ENCODE measurements around the genes ASZ1 and RNF148.

DNA sequence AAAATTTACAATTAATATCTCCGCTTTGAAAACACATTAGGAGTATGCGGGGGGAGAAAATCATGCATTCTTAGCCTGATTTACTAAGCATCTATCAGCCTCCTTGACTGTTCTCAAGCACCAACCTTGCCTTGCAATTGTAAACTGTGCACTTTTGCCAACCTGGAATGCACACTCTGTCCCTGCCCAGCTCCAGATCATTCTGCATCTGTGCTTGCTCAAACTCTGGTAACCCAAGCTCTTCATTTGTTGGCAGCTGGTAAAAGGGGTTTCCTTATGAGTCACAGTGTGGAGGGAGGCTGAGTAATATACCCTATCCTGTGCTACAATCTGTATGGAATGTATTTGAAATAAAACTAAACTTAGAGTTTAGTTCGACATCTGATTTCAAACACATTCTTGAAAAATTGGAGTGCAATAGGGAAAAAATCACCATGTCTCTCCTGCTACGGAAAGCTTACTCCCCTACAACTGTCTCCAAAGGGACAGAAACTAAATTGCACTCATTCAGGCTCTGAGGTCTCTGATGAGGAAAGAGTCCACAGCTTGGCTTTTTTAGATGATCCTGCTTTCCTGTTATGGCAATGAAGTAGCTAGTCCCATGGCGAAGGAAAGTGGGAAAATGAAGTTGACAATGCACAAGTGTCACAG is 61.7 kb downstream of the TES start:
- PRO-cap = no peak
- RAMPAGE, long total RNA = no peak

- PRO-cap = no peak
- RAMPAGE, long total RNA = no peak
Measured at GRCh38 chr7:116501951-116502933, 2.7 kb downstream of the CAV2 start.

- PRO-cap = no peak
- RAMPAGE, long total RNA = no peak
Measured at GRCh38 chr7:116805030-116805546, 57.3 kb upstream of the CAPZA2 start.

DNA sequence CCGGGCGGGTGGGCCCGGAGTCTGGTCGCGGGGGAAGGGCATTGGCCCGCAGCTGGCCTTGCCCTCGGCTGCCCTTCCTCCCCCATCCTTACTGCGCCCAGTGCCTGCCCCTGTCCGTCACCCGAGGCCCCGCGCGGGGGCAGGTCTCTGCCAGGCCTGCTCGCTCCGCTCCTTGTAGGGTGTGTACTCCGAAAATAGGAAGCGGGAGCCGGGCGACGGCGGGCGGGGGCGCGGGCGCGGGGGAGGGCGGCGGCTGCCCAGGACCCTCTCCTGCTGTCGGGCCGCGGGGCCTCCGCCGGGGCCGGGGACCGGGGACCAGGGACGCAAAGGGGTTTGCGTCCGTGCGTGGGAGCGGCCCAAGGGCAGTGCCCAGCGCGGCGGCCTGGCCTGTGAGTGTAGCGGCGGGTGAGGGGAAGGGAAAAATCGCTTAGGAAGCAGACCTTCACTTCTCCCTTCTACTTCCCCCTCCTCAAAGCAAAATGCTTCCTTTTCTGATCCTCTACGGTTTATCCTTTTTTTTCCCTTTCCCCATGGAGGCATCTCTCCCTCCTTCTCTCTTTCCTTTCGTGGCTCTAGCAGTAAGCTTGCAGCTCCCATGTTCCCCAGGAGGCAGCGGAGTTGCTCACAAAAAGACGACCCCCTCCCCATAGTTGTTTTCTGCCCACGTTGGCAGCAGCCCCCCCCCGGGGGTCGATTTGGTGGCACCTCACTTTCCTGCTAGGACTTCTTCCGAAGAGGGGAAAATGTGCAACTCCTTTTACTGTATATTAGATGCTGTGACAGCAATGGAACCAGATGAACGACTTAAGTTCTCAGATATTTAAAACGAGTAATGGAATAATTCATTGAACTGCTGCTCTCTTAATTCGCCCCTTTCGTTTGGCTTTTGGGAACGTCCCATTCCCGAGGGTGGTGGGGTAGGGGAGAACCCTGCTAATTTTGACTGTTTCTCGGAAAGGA is 592 bp downstream of the CAPZA2 start:
- PRO-cap = bidirectional peak, plus-strand start at position 85 of the sequence, minus-strand start at position 90 of the sequence; bidirectional peak, plus-strand start at position 175 of the sequence, minus-strand start at position 149 of the sequence; bidirectional peak, plus-strand start at position 365 of the sequence, minus-strand start at position 345 of the sequence; bidirectional peak, plus-strand start at position 589 of the sequence, minus-strand start at position 574 of the sequence
- RAMPAGE, long total RNA = no peak

GRCh38 chr7:117065484-117066110 is 112.3 kb downstream of the ST7 start:
- PRO-cap = no peak
- RAMPAGE, long total RNA = no peak

DNA sequence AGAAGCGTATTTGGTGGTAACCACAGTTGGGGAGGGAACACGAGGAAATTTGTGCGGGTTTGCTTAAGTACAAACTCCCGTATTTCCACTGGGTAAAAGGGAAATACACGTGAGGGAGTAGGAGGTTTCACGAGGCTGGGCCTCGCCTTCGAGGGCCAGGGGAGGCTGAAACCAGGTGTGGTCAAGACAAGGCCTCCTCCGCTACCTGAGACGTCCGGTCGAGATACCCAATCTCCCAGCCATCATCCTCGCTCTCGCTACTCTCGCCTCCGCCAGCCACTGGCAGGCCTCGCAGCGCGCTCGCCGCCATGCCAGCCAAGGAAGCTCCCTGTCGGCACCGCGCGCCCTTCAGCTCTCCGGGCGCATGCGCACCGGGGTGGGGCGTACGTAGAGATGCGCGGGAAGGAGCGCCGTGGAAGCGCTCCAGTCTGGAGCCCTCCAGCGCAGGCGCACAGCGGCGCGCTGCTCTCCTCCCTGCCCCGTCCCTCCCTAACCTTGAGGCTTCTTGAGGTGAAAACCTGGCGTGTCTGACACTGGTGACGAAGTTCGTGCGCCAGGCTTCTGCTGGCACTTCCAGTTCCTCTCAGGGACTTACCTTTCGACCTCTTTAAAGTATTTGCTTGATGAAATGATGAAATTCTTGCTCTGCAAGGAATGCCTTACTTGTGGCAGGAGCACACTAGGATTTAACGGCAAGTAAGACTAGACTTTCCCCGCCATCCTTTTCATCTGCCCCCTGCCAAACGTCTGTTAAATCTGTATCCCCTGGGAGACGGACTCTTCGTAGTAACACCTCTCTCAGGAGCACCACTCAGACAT is at the start of gene ASZ1:
Gene ASZ1 (minus strand): TSS at position 343 of the 819 bp plus-strand sequence.
- PRO-cap = no peak
- RAMPAGE, long total RNA = no peak

GRCh38 chr7:117656808-117657018 is 176.9 kb downstream of the CFTR start:
- PRO-cap = no peak
- RAMPAGE, long total RNA = no peak

DNA sequence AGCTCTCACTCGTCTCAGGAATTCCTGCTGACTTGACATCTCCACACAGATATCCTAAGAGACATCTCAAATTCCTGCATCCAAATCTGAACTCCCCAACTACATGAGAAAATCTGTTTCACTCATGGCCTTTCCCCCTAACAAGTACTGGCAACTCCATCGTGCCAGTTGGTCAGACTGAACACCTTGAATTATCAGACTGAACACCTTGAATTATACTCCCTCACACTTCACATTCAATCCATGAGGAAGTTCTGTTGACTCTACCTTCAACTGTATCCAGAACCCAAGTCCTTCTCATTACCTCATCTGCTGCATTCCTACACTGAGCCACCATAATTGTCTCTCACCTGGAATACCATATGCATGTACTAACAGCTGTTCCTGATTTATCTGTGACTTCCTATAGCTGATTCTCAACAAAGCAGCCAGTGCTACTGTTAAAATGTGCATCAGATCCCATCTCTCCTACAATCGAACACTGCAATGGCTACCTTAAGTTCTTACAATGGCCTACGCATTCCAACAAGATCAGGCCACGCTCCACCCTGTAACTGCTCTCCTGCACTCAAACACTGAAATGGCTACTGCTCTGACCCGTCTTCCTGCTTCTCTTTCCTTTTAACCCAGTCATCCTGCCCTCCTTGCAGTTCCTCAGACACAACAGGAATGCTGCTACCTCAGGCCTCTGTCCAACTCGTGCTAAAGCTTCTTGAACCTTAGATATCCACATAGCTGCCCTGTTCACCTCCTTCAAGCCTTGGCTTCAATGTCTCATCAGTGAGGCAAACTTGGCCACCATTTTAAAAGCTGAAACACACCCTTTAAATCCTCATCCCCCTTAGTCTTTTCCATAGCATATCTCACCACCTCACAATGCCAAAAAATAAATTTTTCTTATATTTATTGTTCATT is 110.7 kb downstream of the CTTNBP2 start:
- PRO-cap = no peak
- RAMPAGE, long total RNA = no peak

DNA sequence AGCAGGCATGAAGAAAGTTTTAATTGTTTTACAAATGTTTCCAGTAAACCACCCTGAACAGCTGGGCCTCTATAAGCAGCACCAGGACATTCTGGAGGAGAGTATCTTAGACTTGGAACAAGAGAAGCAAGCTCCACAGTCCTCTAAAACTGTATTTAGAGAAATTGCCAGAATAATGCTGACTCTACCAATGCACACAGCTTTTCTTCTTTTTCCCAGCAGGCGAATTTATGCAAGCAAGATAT is 90.6 kb upstream of the CTTNBP2 start:
- PRO-cap = no peak
- RAMPAGE, long total RNA = no peak

DNA sequence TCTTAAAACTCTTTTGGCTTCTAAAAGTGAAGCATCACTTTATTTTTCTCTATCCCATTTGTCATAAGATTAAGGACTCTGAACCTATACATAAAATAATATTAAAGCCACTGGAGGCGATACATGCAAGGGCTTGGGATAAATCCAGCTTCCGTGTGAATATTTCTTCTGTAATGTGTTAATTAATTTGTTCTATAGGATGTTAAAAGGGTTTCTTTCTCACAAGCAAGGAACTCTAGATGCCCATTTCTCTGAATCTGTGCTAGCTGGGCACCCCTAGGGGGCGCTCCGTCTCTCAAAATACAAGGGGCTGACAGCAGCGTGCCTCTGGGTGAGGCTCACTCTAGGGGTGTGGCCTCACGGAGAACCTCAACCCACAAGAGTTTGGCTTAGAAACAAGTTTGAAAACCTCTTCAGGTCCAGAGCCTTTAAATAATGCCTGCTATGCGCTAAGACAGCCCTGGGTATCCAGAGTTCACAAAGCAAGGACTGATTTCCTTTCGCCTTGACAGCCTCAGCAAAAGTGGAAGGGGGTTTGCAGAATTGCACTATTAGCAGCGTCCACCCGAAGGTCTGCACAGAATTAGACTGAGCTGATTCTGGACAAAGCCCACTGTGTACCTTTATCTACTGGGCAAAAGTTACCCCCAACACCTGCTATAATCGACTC is 875 bp upstream of the CPED1 start:
- PRO-cap = no peak
- RAMPAGE, long total RNA = no peak

DNA sequence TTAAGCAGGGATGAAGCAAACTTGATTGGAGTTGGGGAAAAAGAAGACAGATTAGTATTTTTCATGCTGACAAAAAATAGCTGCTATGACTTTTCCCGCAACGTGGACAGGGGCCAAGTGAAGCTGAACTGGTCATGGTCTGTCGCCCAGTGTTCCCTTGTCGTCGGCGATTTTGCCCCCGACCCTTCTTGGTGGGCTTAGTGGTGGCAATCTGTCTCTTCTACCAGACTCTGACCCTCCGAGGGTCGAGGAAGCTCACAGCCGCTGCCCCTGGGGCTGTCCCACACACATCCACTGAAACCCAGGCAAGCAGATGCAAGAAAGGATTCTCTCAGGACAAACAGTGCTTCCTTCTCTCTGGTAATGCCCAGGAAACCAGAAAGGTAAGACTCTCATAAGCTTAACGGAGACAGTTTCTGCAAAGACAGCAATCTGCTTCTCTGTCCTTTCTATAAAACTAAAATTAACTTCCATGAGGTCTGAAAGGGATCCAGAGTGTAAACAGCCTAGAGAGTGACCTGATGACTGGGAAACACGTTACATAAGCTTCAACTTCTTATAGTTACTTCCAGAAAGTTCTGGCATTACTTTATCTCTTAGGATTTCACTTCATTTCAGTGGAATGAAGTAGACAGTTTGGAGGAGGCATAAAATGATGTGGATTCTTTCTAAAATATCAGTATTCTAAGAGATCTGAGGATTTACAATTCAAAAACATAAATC is 1.1 kb downstream of the CPED1 start:
- PRO-cap = no peak
- RAMPAGE, long total RNA = no peak

DNA sequence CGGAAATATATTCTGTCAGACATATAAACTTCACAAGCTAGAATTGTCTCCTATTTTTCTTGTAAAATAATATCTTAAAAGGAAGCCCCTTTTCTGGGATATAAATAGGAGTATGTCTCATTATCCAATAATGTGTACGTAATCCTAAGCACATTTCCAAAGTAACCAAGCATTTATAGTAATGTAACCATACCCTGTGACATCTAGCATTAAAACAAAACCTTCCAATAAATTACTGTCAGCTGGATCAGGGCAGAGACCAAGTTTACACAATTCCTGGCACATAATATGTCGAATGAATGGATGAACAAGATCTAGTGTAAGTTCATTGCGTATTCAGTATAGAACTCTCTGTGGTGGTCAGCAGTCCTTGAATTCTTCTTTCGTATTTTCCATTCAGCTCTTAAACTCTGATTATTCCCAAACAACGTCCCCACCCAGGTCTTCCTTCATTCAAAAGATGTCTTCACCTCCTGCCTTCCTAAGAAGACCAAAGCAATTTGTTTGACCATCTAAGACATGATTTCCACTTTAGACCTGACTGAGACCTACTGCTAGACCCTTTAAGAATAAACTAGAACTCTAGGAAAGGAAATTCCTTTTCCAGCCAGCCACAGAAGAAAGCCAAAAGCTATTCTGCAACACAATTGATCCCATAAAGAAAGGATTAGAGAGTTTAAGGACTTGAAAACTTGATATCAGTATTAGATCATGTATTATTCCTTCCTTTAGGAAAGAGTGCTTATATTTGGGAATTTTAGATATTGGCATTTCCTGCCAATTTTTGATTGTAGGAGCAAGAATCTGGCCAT is 14.4 kb downstream of the CPED1 start:
- PRO-cap = no peak
- RAMPAGE, long total RNA = no peak

DNA sequence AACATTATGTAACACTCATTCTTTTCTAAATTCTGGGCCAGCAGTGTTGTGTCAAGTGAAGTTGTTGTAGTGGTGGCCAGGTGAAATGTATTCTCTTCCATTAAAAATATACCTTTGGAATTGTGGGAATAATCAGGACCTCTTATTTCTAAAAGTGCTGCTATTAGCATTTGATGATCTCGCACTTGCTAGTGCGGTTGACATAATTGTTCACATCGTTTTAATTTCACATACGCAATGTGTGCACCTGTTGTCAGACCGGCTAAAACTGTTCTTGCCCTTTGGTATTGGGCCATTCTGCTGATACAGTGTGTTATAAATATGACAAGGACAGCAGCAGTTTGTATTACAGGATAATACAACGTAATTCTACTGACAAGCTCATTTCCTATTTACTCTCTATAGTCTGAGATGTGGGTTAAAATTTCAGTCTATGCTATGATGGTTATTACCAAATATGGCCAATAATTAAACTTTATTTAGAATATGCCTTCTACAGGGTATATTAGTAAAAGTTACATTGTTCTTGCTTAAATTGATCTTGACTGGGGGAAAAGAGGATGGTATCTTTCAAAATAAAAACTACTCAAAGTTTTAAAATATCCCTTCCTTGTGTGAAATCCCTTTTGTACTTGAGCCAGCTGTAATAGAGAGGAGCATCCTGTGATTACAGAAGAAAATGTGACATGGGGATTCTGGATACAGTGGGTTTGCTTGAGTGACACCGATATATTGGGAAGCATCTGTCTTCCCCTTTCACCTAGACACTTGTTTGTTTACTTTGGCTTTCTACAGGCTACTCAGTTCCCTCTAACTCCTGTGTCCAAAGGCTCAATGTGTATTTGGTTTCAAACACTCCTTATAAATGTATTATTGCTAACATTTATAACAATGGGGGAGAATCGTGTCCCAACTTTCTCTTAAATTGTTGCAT is 24.1 kb downstream of the CPED1 start:
- PRO-cap = no peak
- RAMPAGE, long total RNA = no peak

GRCh38 chr7:121438331-121439022 is 42.4 kb upstream of the FAM3C start:
- PRO-cap = bidirectional peak, plus-strand start at chr7:121438693, minus-strand start at chr7:121438503
- RAMPAGE, long total RNA = no peak

DNA sequence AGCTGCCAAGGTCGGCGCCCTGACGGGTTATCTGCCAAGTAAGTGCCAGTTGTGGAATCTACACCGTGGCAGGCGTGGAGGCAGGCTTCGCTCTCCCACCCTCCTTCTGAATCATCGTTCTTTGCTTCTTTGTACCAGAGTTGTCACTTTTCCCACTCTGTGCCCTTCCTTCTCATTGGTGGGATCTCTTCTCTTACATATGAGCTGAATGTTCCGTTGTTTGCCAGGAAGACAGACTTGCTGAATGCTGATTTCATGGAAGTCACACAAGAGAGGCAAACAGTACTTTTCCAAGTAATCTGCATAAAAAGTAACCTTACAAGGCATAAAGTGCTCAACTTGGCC is 40.6 kb upstream of the PTPRZ1 start:
- PRO-cap = no peak
- RAMPAGE, long total RNA = no peak

DNA sequence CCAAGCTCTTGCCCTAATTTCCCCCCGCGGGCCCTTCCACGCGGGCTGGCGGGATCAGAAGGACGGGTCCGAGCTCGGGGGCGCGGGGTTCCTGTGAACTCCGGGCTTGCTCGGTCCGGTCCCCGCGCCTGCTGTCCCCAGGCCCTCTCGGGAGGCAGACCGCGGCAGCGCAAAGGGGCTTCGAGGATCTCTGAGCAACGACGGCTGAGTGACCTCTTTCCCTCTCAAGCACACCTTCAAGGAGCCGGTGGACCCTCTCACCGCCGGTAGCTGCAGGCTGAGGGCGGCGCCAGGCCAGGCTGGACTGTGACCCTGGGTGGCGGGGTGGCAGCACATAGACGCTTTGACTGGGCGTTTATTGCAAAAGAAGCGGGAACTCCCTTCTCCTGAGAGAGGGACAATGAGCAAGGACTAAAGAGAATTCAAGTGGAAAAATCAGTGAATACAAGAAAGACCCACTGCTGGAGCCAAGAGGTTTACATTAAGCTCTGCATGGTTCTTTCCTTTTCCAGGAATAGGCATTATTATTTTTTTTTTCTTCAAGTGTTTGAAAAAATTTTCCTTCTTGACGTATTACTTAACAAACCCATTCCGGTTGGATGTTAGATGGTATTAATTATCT is 12.6 kb upstream of the FEZF1 start:
- PRO-cap = unidirectional peak, minus-strand start at position 210 of the sequence
- RAMPAGE, long total RNA = no peak

GRCh38 chr7:122702775-122703244 is at the start of gene RNF148:
Gene RNF148 (minus strand): TSS chr7:122702922.
- PRO-cap = no peak
- RAMPAGE, long total RNA = no peak

DNA sequence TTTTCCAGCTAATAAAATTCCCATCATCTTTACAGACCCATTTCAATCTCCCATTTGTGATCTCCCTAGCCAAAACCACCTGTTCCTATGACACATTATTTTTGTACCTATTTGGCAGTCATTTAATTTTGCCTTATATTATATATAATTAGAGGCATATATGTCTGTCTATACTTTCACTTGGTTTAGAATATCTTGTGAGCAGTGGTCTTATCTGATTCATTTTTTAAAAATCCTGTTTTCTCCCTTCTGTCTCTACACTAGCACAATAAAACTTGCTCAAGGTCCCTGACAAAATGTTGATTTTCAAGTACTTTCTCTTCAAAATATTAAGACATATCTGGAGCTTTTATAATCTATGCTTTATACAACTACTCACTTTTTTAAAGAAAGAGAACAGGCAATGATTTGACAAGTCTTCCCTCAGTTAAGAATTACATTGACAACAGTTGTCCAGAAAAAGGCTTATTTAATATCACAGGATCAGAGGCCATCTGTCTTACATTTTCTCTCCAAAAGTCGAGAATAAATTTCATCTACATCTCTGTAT is 8.0 kb upstream of the RNF148 start:
- PRO-cap = no peak
- RAMPAGE, long total RNA = no peak

DNA sequence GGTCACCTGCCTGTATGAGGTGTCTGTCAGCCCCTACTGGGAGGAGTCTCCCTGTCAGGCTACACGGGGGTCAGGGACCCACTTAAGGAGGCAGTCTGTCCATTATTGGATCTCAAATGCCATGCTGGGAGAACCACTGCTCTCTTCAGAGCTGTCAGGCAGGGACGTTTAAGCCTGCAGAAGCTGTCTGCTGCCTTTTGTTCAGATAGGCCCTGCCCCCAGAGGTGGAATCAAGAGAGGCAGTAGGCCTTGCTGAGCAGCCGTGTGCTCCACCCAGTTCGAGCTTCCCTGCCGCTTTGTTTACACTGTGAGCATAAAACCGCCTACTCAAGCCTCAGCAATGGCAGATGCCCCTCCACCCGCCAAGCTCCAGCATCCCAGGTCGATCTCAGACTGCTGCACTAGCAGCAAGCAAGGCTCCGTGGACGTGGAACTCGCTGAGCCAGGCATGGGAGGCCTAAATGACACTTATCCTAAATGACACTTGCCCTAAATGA is 6.9 kb upstream of the ASB15 start:
- PRO-cap = bidirectional peak, plus-strand start at position 344 of the sequence, minus-strand start at position 166 of the sequence
- RAMPAGE, long total RNA = no peak

DNA sequence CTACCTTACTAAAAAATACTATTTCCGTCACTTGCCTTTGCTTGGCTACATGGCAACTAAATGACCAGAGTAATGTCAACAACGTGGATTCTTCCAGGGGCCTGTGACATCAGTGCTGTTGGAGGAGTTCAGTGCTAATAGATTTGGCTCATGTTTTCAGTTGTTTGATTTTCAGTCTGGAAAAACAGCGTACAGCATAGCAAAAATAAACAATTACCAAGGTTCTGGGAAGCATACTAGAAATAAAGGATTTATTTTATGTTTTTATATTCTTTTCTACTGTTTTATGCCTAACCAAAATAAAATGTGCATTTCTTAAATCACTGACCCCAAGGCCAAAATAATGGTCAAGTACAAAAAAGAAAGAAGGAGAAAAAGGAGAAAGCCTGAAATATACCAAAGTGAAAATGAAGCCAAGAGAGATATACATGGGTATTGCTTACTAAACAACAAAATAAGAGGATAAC is 2.8 kb upstream of the ASB15 start:
- PRO-cap = no peak
- RAMPAGE, long total RNA = no peak